Measurements from ENCODE around the genes UBE2Q1 and PYGO2.

DNA sequence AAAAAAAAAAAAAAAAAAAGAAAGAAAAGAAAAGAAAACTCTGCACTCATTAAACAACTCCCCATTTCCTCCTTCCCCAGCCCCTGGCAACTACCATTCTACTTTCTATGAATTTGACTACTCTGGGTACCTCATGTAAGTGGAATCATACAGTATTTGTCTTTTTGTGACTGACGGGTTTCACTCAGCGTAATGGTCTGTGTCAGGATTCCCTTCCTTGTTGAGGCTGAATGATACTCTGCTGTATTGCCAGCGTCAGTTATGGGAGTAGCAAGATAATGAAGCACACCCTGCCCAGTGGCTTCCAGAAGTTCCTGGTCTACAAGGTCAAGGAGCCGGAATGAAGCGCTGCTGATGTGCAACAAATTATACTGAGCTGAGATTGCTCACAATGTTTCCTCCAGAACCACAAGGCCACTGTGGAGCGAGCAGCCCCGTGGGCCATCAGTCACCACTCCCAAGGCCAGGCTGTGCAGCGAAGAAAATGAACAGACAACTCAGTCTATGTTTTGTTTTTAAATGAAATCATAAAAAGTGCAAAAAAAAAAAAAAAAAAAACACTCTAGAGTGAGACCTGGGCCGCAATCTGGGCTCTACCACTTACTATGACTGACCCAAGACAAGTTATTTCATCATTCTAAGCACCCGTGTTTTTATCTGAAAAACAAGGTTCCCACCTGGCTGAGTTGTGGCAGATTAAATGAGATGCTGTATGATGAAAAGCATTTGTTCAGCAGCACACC lies 24.0 kb upstream of the TDRD10 start:
- PRO-cap, result bidirectional peak, plus-strand start at position 258 of the sequence, minus-strand start at position 199 of the sequence
- RAMPAGE, long total RNA, 4 experiments, result no peak in any of the 4 experiments

- PRO-cap, result no peak
- RAMPAGE, long total RNA, 4 experiments, result no peak in any of the 4 experiments
Measured at GRCh38 chr1:154555795-154556207, 2.7 kb downstream of the UBE2Q1 start.

- PRO-cap, result bidirectional peak, plus-strand start at chr1:154558386, minus-strand start at chr1:154558403; bidirectional peak, plus-strand start at chr1:154558991, minus-strand start at chr1:154558634
- RAMPAGE, long total RNA, 4 experiments, result start-site peak on the minus strand in 2 of 4 experiments, at chr1:154558368-154558913 at its widest, 6 to 16 reads per replicate
Measured at GRCh38 chr1:154558066-154559167, at the start of gene UBE2Q1. Gene UBE2Q1, minus strand, starts transcription at chr1:154558662.

DNA sequence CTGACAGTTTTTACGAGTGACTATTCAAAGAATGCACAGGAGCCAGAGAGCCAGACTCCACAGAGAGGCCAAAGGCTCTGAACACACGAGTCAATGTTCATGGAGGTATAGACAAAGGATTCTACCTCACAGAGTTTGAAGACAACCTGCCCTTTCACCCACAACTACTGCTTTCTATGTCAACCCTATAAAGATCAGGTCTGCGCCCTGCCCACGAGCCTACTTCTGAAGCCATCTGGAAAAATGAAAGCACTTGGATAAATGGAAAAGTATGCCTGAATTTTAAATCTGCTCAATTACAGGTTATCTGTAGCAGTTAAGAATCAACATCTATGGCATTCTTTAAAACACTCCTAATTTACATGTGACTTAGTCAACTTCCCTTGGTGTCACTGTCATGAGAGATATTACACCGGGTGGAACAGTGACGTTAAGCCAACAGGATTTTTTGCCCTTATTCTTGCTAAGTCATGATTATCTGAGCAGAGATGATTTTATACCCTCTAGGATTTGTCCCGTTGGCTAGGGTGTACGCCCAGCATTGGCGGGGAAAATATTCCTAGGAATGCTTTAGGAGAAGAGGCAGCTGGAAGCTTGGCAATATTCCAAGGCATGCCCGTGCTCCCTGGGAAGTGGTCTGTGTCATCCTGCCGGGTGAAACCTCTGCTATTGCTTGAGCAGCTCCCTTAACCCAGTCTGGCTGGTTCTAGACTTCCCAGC lies 16.0 kb downstream of the CHRNB2 start:
- PRO-cap, result no peak
- RAMPAGE, long total RNA, 4 experiments, result start-site peak on the minus strand in 2 of 4 experiments, centred at positions 154 to 197 of the sequence, 24 to 31 reads per replicate

GRCh38 chr1:154590240-154590476 lies 17.8 kb downstream of the ADAR start:
- PRO-cap, result no peak
- RAMPAGE, long total RNA, 4 experiments, result start-site peak on the minus strand in 1 of 4 experiments, at chr1:154590240-154590398 at its widest, 16 reads per replicate

GRCh38 chr1:154726483-154726853 lies 118.5 kb upstream of the ADAR start:
- PRO-cap, result no peak
- RAMPAGE, long total RNA, 4 experiments, result no peak in any of the 4 experiments

DNA sequence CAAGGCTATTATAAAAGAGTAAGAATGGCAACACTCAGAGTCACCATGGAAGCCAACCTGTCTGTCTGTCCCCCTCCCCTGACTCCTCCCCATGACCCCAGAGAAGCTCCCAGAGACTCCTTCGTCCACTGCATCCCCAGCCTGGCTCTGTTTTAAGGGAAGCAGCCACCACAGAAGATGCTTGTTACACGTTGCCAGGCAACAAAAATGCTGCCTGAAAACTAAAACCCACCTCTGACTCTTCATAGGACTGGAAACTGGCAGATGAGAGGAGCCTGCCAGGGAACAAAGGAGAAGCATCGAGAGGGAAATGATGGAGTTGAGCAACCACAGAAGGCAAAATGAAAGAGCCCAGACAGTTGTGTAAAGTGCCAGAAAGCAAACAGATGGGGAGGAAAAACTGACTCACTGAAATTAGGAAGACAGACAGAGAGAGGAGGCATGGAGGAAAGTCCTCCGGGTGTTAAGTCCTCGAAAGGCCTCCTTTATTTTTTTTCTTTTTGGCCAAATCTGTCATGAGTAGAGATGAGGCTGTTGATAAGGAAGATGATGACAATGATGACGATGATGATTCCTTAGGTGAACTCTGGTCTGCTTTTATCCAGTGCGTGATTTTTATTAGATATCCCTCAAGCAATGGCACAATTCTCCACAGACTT lies 118.3 kb downstream of the KCNN3 start:
- PRO-cap, result no peak
- RAMPAGE, long total RNA, 4 experiments, result no peak in any of the 4 experiments

GRCh38 chr1:154809858-154810460 lies 60.1 kb downstream of the KCNN3 start:
- PRO-cap, result no peak
- RAMPAGE, long total RNA, 4 experiments, result no peak in any of the 4 experiments

- PRO-cap, result no peak
- RAMPAGE, long total RNA, 4 experiments, result no peak in any of the 4 experiments
Measured at GRCh38 chr1:154813012-154813944, 56.8 kb downstream of the KCNN3 start.

- PRO-cap, result no peak
- RAMPAGE, long total RNA, 4 experiments, result no peak in any of the 4 experiments
Measured at GRCh38 chr1:154846630-154847562, 23.2 kb downstream of the KCNN3 start.

DNA sequence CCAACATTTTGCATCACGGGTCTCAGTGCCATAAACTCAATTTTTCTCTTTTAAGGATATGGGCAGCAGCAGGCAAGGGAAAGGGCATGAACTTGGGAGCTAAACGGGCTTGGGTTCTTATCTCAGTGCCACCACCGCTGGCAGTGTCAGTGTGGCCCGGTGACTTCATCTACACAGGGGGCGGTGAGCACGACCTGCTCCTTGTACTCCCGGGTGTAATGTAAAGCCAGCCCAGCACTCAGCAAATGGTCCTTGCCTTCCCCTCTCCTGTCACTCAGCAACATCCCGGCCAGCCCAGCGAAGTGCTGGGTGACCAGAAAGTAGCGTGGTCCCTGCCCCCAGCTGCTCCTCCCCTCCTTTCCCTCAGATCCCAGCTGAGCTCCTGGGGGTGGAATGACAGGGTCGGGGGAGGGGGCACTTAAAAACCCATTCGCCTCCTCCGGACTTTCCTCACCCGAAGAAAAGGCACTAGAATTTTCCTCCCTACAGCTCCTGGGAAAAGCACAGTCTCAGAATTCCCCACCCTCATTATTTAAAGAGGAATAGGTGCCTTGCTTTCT lies 7.2 kb downstream of the KCNN3 start:
- PRO-cap, result no peak
- RAMPAGE, long total RNA, 4 experiments, result no peak in any of the 4 experiments

GRCh38 chr1:154868980-154869764 lies 909 bp downstream of the KCNN3 start:
- PRO-cap, result no peak
- RAMPAGE, long total RNA, 4 experiments, result no peak in any of the 4 experiments

- PRO-cap, result no peak
- RAMPAGE, long total RNA, 4 experiments, result no peak in any of the 4 experiments
Measured at GRCh38 chr1:154951238-154951695, 4.6 kb downstream of the PBXIP1 start.

- PRO-cap, result bidirectional peak, plus-strand start at chr1:154961830, minus-strand start at chr1:154961760; unidirectional peak, minus-strand start at chr1:154962186
- RAMPAGE, long total RNA, 4 experiments, result start-site peak on the minus strand in 3 of 4 experiments, at chr1:154961714-154961794 at its widest, 66 to 333 reads per replicate
Measured at GRCh38 chr1:154961615-154962920, at the start of gene PYGO2. Gene PYGO2, minus strand, starts transcription at chr1:154961782.

DNA sequence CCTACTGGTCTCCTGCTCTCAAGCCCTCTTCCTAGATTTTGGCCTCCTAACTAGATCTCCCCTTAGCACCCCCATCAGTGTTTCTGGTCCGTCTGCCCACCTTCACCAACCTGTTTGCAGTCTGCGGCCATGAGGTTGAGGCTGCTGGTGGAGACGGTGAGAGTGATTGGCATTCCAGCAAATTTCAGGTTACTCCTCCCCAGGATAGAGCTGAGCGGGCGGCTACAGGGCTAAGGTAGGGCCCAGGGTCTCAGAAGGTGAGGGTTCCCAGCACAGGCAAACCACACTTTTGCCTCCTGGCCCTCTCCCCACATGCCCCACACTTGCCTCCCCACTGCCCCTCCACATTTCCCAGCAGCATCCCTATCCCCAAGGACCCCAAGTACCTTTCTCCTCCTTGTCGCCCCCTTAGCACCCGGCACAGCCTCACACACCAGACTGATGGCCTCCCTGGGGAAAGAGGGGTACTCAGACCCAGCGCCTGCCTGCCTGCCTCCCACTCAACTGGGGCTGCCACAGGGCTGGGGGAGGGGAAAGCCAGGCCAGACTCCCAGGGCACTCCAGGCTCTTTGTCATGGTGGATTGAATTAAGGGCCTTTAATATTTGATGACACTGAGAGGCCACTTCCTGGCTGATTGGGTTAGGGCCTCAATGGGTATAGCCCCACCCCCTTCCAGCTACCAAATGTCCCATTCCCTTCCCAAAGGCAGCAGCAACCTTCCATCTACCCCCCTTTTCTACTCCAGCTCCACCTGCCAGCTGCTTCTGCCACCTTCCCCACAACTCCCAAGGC lies 2.0 kb downstream of the SHC1 start:
- PRO-cap, result no peak
- RAMPAGE, long total RNA, 4 experiments, result no peak in any of the 4 experiments

DNA sequence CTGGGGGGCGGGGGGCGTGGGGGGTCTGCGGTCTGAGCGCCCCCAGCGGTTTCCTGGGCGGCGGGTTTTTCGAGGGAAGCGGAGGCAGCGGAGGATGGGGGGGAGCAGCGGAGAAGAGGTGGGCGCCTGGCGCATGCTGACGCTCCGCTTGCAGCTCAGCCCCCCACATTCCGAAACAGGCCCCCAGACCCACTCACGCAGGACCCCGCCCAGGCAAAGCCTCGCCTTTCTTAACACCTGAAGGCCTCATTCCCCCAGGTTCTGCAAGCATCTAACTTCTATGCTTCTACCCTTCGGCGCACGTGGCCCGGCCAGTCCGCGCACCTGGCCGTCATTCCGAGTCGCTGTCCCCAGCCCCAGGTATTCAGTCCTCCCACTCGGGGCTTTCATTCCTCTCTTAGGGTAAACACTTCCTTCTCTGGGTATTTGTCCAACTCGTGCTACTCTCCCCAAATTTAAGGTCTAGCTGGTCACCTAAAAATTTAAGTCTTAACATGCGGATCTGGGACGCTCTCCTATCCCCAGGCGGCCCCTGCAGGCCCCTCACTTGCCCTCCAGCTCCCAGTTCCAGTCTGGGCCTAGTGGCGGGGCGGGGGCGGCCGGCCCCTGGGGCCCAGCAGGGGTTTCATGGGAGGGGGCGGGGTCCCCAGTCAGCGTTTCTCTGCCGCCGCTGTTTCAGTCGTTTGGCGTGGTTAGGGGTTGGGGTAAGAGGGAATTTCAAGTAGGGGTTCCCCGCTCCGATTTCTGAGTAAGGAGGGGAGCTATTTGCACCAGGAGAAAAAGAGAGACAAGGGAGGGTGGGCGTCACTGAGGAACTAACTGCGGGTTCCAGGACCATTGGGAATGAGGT lies 2.8 kb upstream of the ZBTB7B start:
- PRO-cap, result bidirectional peak, plus-strand start at position 314 of the sequence, minus-strand start at position 317 of the sequence
- RAMPAGE, long total RNA, 4 experiments, result no peak in any of the 4 experiments

GRCh38 chr1:155004067-155004456 lies 1.5 kb downstream of the ZBTB7B start:
- PRO-cap, result bidirectional peak, plus-strand start at chr1:155004175, minus-strand start at chr1:155003855
- RAMPAGE, long total RNA, 4 experiments, result start-site peak on the plus strand in 1 of 4 experiments, at chr1:155004144-155004368 at its widest, 19 to 29 reads per replicate

- PRO-cap, result unidirectional peak, plus-strand start at chr1:155050411; bidirectional peak, plus-strand start at chr1:155050722, minus-strand start at chr1:155050544
- RAMPAGE, long total RNA, 4 experiments, result no peak in any of the 4 experiments
Measured at GRCh38 chr1:155050101-155050781, 875 bp upstream of the ADAM15 start.

DNA sequence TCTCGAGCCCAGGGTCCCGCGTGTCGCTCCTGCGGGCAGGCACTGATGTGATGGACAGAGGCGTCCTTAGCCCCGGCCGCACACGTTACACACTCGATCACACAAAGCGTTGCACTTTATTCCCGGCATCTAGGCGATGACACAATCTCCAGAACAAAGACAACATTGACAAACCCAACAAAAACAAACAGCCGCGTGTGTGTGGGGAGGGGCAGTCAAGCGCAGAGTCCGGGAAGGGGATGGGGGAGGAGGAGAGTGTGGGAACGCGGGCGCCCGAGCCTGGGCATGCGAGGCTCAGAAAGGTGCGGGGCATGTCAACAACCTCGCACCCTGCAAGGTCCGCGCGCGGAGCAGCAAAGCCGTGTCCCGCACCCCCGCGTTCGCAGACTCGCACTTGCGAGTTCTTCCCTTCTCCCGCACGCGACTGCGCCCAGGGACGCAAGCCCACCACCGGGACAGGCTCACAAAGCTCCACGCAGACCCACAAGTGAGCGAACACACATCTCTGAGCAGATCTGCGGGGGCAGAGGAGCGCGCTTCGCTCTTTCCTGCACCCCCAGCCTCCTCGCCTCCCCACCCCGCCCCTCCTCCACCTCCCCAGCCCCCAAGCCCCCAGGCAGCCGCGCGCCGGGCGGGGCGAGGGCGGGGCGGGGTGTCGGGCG lies 370 bp upstream of the EFNA1 start:
- PRO-cap, result bidirectional peak, plus-strand start at position 297 of the sequence, minus-strand start at position 79 of the sequence; bidirectional peak, plus-strand start at position 512 of the sequence, minus-strand start at position 517 of the sequence; bidirectional peak, plus-strand start outside the sequence, minus-strand start at position 567 of the sequence
- RAMPAGE, long total RNA, 4 experiments, result start-site peak on the plus strand in 2 of 4 experiments, centred at positions 263 to 270 of the sequence, 26 to 41 reads per replicate

GRCh38 chr1:155129897-155130823 lies 2.5 kb downstream of the EFNA1 start:
- PRO-cap, result bidirectional peak, plus-strand start at chr1:155129952, minus-strand start at chr1:155129936; unidirectional peak, plus-strand start at chr1:155130506
- RAMPAGE, long total RNA, 4 experiments, result no peak in any of the 4 experiments

All from Peyer's patch (tissue), 4 donors.